Left ventricle myocardium (tissue), 1 donor: ENCODE data around the genes NOC3L and CYP2C8.

GRCh38 chr10:92541195-92541429, 32.8 kb downstream of the IDE start:
- PRO-cap = no peak

DNA sequence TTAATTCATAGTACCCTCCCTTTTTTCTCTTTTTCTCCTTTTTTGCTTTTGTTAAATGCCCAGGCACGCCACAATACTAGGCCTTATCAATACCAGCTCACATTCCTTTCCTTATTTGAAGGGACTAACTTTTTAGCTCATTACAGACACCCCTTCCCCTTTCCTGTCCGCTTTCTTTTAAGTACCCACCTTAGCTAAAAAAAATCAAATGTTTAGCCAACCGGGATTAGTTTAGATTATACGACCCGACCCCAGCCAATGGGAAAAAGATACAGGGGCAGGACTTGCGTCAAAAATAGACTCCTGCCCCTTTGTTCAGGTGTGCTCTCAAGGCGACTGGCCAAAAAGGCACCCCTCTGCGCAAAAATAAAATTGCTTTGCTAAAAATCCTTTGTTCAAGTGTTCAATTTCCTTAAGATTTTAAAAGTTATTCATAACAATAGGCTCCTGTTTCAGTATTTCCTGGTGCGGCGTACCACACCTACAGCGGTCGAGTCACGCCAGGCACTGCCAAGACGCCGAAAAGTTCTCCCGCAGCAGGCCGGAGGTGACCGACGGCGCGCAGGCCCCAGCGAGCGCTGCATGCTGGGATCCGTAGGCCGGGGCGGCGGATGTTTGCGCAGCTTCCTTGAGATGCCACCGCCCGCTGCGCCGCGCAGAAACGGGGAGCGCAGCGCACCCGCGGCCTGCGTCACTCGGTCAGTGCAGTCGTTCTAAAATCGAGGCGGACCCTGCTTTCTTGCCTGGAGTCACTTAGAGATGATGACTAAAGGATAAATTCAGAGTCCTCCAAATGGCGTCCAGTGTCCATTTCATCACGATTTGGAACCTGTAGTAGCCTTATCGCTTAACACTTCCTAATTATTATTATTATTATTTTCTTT, 1.6 kb upstream of the KIF11 start:
- PRO-cap = bidirectional peak, plus-strand start at position 694 of the sequence, minus-strand start at position 509 of the sequence

GRCh38 chr10:92830438-92831399, 17.6 kb upstream of the EXOC6 start:
- PRO-cap = no peak

DNA sequence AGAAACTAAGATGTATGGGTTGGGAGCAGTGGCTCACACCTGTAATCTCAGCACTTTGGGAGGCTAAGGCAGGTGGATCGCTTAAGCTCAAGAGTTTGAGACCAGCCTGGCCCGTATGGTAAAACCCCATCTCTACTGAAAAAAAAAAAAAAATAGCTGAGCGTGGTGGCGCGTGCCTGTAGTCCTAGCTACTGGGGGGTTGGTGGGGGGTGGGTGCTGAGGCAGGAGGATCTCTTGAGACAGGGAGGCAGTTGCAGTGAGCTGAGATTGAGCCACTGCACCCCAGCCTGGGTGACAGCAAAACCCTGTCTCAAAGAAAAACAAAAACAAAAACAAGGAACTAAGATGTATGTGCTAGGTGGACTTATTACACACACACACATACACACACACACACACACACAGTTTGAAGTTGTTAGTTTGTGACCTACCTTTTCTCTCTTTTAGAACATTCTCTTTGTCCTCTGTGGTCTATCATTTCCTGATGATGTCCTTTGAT, 53.4 kb downstream of the EXOC6 start:
- PRO-cap = no peak

DNA sequence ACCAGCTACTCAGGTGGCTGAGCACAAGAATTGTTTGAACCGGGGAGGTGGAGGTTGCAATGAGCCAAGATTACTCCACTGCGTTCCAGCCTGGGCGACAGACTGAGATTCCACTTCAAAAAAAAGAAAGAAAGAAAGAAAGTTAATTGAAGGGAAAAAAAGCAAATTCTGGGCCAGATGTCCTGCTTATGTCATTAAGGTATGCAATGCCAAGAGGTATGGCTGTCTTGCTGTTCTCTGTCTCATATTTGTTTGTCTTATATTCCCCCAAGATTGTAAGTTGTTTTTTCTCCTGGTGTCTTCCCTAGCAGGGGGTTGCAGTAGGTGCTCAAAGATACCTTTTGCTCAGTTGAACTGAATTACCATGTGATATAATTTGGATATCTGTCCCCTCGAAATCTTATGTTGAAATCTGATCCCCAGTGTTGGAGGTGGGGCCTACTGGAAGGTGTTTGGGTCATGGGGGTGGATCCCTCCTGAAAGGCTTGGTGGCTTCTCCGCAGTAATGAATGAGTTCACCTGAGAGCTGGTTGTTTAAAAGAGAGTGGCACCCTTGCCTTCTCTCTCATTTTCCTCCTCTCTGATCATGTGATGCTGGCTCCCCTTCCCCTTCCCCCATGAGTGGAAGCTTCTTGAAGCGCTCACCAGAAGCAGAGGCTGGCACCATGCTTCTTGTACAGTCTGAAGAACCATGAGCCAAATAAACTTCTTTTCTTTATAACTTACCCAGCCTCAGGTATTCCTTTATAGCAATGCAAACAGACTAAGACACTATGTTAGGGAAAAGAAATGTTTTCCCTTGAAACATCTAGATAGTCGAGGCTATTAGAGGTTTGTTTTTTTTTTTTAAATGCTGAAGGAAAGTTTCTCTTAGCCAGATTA, 60.8 kb downstream of the MYOF start:
- PRO-cap = no peak

GRCh38 chr10:93542172-93542772, 24.2 kb upstream of the FFAR4 start:
- PRO-cap = no peak

- PRO-cap = no peak
Observed at GRCh38 chr10:93701825-93702000, 679 bp downstream of the FRA10AC1 start.

- PRO-cap = no peak
Observed at GRCh38 chr10:93995690-93995990, 1.9 kb downstream of the PLCE1 start.

GRCh38 chr10:94004895-94005384, 11.2 kb downstream of the PLCE1 start:
- PRO-cap = no peak

- PRO-cap = bidirectional peak, plus-strand start at chr10:94363037, minus-strand start at chr10:94362988
Observed at GRCh38 chr10:94362018-94363371, at the start of gene NOC3L. TSS of gene NOC3L (minus strand) at chr10:94362939.

DNA sequence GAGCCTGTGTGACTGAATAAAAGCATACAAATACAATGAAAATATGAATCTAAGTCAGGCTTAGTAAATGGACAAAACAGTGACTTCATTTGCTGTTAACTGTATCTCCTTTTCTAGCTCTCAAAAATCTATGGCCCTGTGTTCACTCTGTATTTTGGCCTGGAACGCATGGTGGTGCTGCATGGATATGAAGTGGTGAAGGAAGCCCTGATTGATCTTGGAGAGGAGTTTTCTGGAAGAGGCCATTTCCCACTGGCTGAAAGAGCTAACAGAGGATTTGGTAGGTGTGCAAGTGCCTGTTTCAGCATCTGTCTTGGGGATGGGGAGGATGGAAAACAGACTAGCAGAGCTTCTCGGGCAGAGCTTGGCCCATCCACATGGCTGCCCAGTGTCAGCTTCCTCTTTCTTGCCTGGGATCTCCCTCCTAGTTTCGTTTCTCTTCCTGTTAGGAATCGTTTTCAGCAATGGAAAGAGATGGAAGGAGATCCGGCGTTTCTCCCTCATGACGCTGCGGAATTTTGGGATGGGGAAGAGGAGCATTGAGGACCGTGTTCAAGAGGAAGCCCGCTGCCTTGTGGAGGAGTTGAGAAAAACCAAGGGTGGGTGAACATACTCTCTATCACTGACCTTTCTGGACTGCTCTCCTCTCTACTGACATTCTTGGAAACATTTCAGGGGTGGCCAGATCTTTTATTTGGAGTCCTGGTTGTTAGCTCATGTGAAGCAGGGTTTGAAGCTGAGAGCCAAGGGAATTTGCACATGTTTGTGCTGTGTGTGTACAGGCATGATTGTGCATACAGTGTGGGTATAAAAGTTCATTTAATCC, 12.7 kb downstream of the CYP2C19 start:
- PRO-cap = no peak

DNA sequence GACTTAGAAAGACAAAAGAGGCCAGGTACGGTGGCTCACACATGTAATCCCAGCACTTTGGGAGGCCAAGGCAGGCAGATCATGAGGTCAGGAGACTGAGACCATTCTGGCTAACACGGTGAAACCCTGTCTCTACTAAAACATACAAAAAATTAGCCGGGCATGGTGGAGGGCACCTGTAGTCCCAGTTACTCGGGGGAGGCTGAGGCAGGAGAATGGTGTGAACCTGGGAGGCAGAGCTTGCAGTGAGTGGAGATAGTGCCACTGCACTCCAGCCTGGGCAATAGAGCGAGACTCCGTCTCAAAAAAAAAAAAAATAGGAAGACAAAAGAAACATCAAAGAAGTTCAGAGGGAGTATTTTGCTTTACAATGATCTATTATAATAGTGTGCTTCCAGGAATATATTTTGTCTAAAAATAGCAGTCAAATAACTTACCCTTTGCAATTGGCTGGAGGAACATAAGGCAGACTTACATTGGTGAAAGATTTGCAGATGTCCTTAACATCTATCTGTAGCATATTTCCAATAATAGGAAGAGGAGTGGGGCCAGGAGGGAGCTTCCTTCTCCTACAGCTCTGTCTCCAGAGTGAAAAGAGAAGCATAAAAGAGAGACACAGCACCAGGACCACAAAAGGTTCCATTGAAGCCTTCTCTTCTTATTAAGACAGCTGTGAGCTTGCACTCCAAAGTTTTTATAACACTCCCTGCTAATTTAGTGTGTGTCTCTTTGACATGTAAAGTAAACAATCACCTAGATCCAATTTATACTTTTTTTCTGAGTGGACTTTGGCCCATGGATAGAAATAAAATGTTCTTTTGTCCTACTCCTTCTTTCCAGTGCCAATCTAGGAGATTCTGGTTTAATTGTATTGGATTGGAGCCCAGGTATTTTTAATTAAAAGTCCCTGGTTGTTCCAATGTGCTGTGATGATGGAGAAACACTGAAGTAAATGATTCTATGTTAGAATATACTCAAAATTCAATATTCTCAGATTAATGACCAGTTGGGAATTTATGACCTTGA, at the start of gene CYP2C8:
Gene CYP2C8, minus strand, starts transcription at position 738 of the 1,026 bp plus-strand sequence.
- PRO-cap = no peak

- PRO-cap = no peak
Observed at GRCh38 chr10:95231305-95231796, 37.3 kb downstream of the ACSM6 start.

DNA sequence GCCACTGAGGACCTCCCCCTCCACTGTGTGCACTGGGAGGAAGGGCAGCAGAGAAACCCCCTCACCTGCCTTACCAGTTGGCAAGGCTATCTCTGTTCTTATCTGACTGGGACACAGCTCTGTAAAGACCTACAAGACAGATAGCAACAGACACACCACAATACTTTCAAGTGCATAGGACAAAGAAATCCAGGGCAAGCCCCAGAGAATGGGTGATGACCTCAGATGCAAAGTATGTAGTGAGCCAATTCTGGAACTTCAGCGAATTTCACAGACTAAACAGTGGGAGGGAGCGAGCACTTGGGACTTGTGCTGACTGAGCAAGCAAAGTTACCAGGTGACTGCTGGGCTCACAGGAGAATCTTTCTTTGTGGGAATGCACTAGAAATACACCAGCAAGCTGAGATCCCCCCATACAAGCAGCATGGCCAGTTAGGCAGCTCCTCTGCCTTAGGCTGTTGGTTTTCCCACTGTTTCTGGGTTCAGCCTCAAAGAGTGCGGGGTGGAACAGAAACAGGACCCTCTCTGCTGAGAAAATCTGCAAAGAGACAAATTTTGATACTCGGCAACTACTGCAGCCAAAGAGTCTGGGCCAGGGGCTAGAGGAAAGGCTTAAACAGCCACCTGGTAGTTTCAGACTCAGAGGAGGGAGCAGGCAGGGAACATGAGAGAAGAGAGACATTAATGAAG, 30.1 kb downstream of the PDLIM1 start:
- PRO-cap = no peak

DNA sequence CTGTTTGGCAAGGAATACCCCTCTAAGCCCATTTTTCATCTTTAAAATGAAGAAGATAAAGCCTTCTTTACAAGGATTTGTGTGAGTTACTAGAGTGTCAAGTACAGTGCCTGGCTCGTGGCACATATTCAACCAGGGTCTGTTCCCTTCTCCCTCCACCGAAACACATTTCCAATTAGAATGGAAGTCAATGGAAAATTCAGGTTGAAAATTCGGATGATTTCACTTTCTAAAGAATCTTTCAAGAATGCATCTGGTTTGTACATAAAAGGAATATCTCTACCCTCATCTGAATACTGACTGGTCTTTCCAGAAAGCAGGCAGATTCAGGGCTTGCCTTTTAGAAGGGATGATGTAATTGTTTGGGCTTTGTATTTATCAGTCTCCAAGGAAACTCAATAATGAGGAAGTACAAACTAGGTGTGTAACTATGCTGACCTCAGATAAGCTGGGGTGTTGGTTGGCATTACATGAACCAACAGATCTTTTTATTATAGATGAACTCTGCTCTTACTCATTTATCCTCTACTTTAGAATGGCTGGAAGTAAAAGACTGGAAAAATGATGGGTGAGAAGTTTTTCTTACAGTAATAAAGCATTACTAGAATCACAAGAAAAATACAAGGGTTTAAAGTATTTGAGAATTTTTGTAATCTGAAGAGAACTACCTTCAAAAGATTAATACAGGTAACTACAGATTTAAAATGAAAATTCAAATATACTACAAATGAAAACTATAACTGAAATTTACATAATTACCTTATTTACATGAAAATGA, 24.1 kb downstream of the PDLIM1 start:
- PRO-cap = no peak

- PRO-cap = no peak
Observed at GRCh38 chr10:95287231-95288064, 3.4 kb downstream of the PDLIM1 start.

DNA sequence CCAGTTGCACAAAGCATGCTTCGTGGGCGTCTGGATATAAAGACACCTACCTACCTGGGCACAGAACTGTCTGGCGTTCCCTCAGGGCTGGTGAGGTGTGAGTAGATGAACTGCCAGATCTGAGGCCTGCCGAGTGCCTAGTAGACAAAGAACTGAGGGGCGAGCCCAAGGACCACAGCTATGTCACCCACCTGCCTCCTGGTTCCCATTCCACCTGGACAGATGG, 4.9 kb upstream of the PDLIM1 start:
- PRO-cap = no peak

DNA sequence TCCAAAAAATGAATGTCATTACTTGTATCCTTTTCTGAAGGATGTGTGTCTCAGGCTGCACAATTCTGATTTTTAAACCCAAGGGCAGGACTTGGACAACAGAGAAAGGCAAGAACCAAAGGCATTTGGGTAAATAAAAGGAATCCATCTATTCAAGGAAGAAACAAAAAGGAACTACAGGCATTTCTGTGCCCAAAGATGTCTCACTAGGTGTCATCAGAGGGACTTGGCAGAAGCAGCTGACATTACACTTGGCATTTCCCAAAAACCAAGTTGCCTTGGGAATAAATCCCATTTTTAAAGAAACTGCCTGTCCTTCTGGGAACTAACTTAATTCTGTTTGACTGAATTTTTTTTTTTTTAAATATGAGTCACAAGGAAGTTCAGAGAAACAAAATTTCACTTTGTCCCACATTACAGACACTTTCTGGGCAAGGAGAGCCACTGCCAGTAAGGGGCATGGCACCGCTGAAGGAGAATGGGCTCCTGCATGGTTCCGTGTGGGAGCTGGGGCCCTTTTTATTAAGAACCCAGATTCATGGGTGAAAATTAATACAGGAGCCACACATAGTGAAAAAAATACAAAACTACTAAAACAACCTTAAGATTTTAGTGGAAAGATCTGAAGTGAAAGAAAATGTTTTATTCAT, 118.2 kb upstream of the PDLIM1 start:
- PRO-cap = unidirectional peak, plus-strand start at position 414 of the sequence

DNA sequence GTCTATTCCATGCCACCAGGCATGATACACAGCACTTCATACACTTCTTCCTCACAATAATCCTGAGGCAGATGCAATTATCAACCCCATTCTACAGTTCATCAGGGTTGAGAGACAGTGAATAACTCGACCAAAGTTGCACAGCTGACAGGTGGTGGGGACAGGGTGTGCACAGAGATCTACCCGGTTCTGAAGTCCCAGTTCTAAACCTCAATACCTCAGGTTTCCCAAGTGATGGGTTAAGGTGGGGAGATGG, 129.7 kb downstream of the SORBS1 start:
- PRO-cap = no peak

DNA sequence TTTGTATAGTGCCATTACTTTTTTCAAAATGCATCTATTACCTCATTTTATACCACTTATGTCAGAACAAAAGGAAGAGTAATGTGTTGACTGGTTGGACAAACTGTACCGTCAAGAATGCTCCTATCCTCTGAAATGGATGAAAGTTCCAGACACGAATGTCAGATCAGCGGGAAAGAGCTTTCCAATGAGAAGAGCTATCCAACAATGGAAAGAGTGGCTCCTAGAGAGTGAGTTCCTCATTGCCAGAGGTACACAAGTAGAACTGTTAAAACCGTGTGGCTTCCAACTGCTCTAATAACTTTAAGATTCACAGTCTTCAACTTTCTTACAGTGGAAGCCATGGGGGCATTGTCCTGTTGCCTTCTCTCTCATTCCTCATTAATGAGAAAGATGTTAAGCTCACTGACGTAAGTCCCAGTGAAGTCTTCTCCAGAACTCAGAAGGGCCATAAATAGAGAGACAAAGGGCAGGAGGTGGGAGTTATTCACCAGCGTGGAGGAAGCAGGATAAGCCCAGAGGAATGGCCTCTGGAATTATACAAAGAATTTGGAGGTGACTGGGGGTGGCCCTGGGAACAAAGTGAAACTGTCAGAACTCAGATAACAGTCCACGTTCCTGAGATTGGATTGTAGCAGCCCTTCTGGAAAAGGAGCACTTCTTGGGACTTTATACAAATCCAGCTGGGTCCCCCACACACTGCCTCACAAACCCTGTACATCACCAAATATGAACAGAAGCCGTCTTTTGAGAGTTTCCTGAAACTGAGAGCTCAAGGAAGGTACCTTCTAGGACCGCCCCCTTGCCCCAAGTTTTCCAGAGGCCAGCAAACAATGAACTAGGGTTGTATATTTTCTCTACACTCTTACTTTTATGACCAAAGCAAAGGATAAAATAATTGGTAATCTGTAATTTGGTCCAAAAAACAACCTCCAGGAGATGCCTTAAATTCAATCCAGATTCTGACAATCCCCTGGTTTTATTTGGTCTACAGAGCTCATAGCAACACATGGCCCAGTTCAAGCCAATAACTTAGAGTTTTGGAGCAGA, 52.4 kb downstream of the SORBS1 start:
- PRO-cap = no peak